Hair follicular keratinocyte (primary cell): ENCODE measurements around a stretch of chr1.

- RAMPAGE, long total RNA = no peak
Observed at GRCh38 chr1:91650568-91651493, 150.2 kb downstream of the CDC7 start.

- RAMPAGE, long total RNA = no peak
Observed at GRCh38 chr1:91745852-91746409, 140.0 kb downstream of the TGFBR3 start.

DNA sequence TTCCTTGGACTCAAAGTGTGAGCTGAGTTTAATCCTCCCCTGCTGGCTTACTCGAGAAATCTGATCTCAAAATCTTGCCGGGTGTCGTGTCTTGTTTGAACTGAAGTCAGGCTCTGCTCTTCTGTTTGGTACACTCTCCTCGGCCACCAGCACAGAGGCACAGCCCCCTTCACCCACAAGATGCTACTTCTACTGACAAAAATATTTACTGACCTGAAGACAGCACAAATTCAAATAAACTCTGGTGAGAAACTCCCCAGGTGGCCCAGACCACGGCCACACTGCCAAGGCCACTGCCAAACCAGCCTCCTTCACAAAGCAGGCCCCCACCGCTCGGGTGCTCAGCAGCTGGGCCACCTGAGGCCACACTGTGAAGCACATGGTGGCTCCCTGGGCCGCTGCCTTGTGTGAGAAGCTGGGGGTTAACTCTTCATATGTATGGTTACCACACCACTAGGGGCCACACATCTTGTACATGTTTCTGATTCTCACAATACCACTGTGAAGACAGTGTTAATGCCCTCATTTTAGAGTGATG lies 80.6 kb downstream of the TGFBR3 start:
- RAMPAGE, long total RNA = no peak

GRCh38 chr1:91816978-91818027 lies 68.6 kb downstream of the TGFBR3 start:
- RAMPAGE, long total RNA = no peak

DNA sequence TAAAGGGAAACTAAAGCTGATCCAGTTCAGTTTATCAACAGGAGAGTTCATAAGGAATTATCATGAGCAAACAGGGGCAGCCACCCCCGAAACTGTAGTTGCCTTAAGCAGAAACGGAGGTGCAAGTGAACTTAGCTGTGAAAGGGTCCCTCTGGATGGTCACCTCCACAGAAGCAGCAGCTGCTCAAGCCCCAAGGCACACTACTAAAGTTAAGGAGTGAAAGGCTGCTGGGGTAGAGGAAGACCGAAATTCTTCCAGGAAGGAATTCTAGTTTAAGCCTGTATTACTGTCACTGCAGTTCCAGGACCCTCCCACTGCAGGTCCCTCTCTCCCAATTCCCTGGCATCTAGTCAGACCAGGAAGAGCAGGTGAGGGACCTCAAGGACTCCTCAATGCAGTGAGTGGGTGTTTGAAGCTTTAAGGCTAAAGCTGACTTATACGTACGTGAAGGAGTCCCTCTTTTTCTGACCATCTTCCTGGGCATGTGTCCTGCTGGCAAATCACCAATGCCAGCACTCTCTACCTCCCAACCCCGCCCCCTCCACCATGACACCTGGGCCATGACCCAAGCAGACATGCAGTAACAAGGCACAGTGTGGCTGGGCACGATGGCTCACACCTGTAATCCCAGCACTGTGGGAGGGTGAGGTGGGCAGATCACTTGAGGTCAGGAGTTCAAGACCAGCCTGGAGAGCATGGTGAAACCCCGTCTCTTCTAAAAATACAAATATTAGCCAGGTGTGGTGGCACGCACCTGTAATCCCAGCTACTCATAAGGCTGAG lies 57.3 kb downstream of the TGFBR3 start:
- RAMPAGE, long total RNA = no peak

DNA sequence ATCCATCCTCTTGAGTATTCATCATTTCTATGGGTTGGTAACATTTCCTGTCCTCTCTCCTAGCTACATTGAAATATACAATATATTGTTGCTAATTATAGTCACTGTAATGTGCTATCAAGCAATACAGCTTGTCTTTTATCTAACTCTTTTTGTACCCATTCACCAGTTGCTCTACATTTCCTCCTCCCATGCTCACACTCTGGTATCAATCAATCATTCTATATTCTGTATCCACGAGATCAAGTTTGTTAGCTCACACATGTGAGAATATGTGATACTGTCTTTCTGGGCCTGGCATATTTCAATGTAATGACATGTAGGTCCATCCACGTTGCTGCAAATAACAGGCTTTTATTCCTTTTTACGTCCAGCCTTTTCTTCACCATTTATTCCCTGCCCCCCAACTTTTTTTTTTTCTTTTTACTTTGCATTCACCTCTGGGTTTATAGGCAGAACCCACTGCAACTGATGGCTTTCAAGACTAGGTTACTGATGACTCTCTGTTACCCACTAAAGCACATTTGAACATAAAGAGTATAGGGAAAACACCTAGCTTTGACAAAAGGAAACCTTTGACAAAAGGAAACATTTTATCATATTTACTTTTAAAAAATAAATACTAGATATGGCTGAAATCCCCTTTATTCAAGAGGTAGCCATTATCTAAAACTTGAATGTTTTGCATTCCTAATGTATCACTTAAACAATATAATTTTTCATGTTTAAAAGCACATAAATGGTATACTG lies 32.1 kb downstream of the C1orf146 start:
- RAMPAGE, long total RNA = no peak

GRCh38 chr1:92363782-92364416 lies 65.0 kb downstream of the RPAP2 start:
- RAMPAGE, long total RNA = no peak

GRCh38 chr1:92482882-92483465 lies 3.8 kb downstream of the GFI1 start:
- RAMPAGE, long total RNA = no peak

- RAMPAGE, long total RNA = no peak
Observed at GRCh38 chr1:92536940-92537476, 50.3 kb upstream of the GFI1 start.

GRCh38 chr1:92843275-92844558 lies 11.9 kb downstream of the RPL5 start:
- RAMPAGE, long total RNA = no peak

DNA sequence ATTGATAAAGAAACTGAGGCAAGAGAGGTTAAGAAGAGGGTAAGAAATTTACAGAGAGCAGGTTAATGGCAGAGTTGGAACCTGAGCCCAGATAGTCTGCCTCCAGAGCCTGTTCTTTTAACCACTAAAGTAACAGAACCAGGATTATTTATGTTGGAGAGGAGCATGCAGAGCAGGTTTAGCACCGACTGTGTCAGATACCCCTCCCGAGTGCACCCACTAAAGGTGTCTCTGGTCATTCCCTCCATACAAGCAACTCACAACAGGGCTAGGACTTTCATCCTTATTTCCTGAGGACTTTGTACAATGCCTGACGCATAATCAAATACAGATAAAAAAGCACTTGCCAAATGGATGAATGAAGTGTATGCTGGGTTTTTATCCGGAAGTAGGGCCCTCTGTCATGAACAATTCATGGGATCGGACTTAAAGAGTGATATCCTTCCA lies 25.9 kb downstream of the RPL5 start:
- RAMPAGE, long total RNA = no peak

DNA sequence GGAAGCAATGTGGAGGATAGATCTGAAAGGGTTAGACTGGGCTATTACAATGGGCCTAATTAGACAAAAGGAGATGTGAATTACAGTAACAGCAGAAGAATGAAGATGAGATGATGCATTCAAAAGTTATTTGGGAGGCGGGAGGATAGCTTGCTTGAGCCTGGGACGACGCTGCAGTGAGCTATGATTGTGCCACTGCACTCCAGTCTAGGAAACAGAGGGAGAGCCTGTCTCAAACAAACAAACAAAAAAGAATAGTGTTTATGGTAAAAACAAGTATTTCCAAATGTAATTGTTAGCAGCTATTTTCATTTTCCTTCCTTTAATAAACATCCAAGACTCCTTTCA lies 10.8 kb downstream of the DIPK1A start:
- RAMPAGE, long total RNA = no peak

GRCh38 chr1:93110138-93110710 lies 31.1 kb downstream of the MTF2 start:
- RAMPAGE, long total RNA = no peak

- RAMPAGE, long total RNA = no peak
Observed at GRCh38 chr1:93588729-93589505, 92.7 kb downstream of the BCAR3 start.

- RAMPAGE, long total RNA = no peak
Observed at GRCh38 chr1:93592889-93593297, 88.7 kb downstream of the BCAR3 start.

- RAMPAGE, long total RNA = no peak
Observed at GRCh38 chr1:93661846-93662599, 19.6 kb downstream of the BCAR3 start.

DNA sequence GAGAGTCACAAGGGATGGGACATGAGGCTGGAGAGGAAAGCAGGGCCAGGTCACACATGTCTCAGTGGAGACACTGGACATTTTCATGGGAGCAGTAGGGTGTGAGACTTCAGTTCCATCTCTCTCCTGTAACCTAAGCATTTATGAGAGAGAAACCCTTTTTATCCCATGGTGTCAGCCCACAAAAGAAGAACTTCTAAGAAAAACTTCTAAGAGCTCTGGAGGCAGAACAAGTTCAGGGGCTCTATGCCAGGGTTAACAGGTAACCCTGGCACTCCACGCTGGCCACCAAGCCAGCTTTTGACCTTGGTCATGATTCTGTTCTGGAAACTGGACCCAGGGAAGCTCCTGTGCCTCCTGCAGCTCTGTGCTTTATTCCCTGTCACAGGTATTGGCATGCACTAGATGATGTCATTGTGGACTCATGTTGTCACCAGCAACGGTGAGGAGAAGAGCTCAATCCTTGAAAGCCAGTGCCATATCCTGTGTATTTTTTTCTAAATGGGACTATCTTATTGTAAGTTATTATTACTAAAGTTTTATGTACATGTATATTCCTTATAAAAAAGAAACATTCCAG lies 56.6 kb upstream of the GCLM start:
- RAMPAGE, long total RNA = no peak

GRCh38 chr1:94061459-94061762 lies 59.5 kb downstream of the ABCA4 start:
- RAMPAGE, long total RNA = no peak

- RAMPAGE, long total RNA = no peak
Observed at GRCh38 chr1:94101163-94101902, 19.6 kb downstream of the ABCA4 start.

DNA sequence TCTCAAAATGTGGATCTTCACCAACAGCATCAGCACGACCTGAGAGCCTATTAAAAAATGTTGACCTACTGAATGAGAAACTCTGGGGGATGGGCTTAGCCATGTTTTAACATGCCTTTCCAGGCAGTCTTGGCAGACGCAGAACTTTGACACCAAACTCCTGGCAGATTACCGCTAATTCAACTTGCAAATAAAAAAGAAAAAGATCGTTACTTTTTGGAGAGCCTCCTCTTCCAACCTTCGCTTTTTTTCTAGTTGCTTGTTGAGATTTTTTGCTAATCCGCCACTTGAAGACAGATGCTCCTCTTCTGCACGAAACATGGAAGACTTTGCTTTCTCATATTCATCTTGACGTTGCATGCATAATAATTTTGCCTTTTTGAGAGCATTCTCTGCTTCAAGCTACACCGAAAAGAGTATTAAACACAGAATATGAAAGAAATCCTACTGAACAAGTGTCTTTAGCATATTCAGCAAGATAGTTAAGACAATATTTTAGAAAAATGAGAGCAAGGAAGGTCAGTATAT lies 35.0 kb downstream of the ARHGAP29 start:
- RAMPAGE, long total RNA = no peak